ENCODE measurements around a stretch of chr18.

GRCh38 chr18:61648855-61649545 is 243.8 kb downstream of the RNF152 start:
- RRBS = no CpG with 5 or more reads among the region's 3 CpGs

- RRBS = no CpG with 5 or more reads among the region's 6 CpGs
Observed at GRCh38 chr18:61892466-61892852, 348 bp downstream of the RNF152 start.

- RRBS = no CpG with 5 or more reads among the region's 17 CpGs
Observed at GRCh38 chr18:61949729-61950486, 57.1 kb upstream of the RNF152 start.

DNA sequence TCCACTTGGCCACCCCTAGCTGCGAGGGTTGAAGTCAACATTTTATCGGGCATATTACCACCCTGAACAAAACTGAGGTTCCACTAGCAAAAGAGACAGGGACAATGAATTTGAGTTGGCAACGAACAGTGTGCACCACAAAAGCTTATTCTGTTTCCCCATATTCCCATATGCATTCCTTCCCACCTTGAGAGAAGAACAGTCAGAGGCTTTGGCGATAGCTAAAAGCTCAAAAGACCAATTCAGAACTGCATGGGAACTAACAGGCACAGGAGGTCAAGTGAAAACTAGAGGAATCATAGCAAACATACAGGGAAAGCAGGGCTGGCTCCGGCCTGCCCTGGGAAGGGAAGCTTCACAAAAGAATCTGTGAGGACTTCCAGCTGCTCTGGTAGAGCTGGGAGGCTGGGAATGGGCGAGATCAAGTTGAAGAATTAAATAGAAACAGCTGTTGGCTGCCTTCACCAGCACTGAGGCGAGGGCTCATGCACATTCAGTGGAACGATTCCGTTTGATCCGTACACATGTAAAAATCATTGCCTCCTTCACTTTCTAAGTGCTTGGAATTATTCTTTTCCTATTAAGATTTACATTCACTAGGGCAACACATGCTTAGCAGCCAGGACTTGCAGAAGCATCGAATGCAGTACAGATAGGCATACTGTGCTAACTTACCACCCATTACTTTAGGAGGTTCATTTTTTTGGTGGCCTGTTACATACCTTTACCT is 125.2 kb upstream of the RNF152 start:
- RRBS = no CpG with 5 or more reads among the region's 11 CpGs

DNA sequence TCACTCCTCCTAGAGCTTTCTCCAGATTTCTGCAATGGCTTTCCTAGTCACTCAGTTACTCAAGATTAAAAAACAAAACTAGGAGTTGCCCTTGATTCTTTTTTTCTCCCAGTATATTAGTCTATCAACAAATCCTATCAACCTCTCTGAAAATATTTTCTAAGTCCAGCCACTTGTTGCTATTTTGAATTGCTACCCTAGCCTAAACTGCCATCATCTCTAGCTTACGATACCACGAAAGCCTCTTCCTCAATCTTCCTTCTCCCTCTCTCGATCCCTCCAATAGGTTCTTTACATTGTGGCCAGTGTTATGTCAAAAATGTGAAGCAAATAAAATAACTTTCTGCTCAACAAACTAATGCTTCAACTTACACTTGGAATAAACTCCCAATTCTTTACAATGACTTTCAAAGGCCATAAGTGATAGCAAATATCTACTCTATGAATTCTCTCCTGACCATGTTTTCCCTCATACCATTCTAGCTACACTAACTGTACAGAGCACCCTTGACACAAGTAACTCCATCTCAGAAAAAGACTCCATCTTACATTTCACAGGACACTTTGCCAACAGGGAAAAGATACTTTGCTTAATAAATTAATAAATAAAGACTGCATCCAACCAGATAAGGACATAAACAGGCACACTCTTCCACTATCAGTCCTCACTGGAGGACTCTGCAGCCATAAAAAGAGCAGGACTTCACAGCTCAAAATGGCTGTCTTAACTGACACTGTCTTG is 129.4 kb downstream of the PIGN start:
- RRBS = no CpG with 5 or more reads among the region's 3 CpGs

GRCh38 chr18:62060841-62061192 is 126.0 kb downstream of the PIGN start:
- RRBS = no CpG with 5 or more reads among the region's 2 CpGs

DNA sequence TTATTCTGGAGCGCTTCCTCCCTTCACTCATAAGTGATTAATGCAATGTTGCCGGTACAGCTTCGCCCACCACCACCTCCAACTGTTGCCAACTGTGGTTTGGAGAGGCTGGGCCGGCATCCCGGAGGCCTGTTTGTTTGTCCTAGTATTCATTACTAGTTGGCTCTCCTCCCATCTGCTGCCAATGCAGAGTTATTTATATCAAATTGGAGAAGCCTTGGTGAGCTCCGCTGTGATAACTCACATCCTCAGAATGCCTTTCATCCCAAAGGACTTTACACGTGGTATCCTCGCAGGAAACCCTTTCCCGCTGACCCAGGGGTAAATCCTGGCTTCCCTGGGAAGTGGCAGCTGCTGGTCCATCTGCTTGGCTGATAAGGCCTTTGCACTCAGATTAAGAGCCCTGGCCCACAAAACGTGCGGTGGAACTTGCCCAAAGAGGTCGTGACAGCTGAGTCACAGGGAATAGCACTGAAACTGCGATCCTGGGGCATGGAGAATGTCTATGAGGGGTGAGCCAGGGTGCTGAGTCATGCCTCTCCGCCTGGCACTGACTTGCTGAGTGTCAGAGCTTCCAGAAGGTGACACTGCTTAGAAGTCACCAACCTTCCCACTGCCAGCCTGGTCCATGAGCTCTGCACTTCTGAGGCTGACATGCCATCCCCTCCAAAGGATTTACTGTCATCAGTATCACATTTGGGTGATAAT is 71.9 kb upstream of the ZCCHC2 start:
- RRBS = 58% methylated on average over 3 of the region's 14 CpGs

- RRBS = no CpG with 5 or more reads among the region's 9 CpGs
Observed at GRCh38 chr18:62485577-62485984, 37.2 kb upstream of the ZCCHC2 start.

GRCh38 chr18:62510769-62511285 is 12.0 kb upstream of the ZCCHC2 start:
- RRBS = no CpG with 5 or more reads among the region's 4 CpGs

GRCh38 chr18:62525228-62525536 is 2.4 kb downstream of the ZCCHC2 start:
- RRBS = no CpG with 5 or more reads among the region's 2 CpGs

DNA sequence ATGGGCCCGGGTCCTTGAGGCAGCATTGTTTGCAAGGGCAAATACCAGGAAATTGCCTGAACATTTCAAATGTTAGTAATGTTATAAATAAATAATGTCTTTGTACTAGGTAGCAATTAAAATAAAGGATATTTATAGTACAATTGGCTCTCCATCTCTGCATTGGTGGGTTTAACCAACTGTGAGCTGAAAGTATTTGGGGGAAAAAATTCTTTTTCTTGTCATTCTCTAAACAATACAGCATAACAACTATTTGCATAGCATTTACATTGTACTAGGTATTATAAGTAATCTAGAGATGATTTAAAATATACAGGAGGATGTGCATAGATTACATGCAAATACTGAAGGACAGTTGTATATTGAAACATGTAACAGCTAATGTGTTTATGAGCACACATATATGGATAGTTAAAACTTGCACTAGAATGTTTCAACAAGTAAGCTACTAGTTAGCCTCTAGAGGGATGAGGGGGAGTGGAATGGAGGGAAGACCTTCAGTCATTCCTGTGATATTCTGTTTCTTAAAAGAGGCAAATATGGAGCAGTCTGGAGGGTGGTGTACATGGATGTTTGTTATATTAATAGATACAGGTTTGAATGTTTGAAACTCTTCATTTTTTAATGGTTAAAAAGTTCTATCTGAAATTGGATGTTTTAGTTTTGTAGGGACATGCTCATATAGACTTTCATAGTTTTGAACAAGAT is 37.0 kb downstream of the ZCCHC2 start:
- RRBS = no CpG with 5 or more reads among the region's 1 CpG

DNA sequence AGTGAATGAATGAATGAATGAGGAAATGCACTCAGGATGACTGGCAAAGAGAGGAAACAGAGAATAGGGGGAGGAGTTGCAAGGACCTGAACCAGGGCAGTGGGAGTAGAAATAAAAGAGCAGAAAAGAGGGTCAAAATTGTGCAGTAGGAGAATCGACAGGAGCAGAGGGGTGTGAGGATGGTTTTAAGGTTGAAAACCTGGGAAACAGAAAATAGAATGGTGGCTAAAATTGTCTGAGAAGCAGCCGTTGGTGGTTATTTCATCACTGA is 64.0 kb upstream of the PHLPP1 start:
- RRBS = no CpG with 5 or more reads among the region's 2 CpGs

GRCh38 chr18:62716849-62717962 is 1.9 kb downstream of the PHLPP1 start:
- RRBS = 2% methylated on average over 22 of the region's 52 CpGs

GRCh38 chr18:62881690-62882172 is 166.4 kb downstream of the PHLPP1 start:
- RRBS = no CpG with 5 or more reads among the region's 3 CpGs

DNA sequence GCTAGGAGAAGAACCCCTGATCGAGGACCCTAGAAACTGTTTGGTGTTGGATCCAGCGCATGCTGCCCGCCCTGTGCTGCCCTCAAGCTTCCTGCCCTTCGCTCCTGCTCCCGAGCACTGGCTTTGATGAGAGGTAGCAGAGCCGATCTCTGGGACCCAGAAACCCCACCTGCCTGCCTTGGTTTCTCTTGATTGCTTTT is 267.2 kb downstream of the PHLPP1 start:
- RRBS = no CpG with 5 or more reads among the region's 6 CpGs

DNA sequence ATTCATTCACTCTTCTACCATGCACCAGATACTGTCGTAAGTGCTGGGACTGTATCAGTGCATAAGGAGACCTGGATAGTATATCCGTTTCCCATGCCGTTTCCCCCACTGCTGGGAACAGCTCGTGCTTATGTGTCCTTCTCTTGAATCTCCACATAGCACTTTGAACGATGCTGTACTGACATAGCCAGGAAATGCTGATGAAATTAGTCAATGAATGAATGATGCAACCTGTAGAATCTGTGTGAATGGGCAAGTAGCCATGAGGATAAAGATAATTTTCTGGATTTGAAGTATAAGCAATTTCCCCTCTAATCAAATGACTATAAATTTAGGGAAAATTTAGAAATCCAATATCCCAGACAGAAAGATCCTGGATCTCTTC is 276.0 kb downstream of the BCL2 start:
- RRBS = no CpG with 5 or more reads among the region's 5 CpGs

GRCh38 chr18:63190022-63190535 is 129.5 kb downstream of the BCL2 start:
- RRBS = no CpG with 5 or more reads among the region's 3 CpGs

- RRBS = no CpG with 5 or more reads among the region's 2 CpGs
Observed at GRCh38 chr18:63218093-63218818, 101.3 kb downstream of the BCL2 start.

- RRBS = no CpG with 5 or more reads among the region's 6 CpGs
Observed at GRCh38 chr18:63285305-63285870, 34.2 kb downstream of the BCL2 start.